ENCODE data around the genes PCGF5, PPP1R3C, TNKS2 and FGFBP3.

DNA sequence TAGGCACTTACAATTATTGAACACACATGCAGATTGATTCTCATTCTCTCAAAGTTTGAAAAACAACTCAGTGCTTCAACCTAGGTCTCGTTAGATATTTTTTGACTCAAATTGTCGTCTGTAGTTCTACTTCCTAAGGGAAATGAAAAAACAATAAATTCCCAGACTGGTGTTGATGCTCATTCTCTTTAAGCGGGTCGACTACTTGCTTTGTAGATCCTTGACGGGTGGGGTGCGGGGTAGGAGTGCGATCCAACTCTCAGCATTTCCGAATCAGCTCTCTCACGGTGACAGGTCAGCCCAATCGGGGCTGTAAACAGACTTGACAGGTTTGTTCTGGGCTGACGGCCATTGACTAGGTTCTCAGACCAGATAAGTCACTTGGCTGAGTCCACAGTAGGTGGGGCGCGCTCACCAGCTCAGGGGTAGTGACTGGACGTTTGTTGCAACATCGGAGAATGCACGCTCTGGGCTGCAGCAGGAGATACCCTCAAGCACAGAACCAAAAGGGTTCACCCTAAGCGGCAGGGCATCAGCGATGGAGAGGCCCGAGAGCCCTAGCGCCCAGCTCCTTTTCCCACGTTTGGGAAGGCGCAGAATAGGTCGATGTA lies 1.9 kb downstream of the KLLN start:
- PRO-cap, result no peak
- RAMPAGE, long total RNA, result no peak

GRCh38 chr10:87868975-87869436 lies 5.6 kb downstream of the PTEN start:
- PRO-cap, result no peak
- RAMPAGE, long total RNA, result no peak

DNA sequence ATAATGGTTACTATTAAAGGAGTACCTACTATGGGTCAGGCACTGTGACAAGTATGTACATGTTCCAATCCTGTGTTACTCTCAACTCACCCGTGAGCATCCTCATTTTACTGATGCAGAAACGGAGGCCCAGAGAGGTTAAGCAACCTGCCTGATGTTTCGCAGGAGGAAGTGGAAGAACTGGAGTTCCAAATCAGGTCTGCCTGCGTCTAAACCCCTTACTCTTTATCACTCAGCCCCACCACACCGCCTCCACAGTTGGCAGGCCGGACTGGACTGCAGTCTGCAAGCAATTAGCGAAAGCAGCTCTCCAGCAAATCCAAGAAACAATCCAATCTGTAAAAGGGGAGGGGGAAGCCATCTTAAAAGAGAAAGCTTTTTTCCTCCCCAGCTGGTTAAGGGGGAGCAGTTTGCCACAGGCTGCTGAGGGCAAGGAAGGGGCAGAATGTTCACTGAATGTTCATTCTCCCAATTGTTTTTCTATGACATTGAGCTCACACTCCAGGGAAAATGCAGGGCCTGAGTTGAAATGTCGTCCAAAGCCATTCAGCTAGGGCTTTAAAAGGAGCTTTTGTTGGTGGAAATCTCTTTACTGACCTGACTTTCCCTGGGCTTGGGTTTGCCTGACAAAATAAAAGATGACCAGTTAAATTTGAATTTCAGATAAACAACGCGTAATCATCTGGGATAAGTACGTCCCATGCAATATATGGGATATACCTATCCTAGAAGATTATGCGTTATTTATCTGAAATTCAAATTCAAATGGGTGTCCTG lies 350.0 kb downstream of the RNLS start:
- PRO-cap, result no peak
- RAMPAGE, long total RNA, result no peak

DNA sequence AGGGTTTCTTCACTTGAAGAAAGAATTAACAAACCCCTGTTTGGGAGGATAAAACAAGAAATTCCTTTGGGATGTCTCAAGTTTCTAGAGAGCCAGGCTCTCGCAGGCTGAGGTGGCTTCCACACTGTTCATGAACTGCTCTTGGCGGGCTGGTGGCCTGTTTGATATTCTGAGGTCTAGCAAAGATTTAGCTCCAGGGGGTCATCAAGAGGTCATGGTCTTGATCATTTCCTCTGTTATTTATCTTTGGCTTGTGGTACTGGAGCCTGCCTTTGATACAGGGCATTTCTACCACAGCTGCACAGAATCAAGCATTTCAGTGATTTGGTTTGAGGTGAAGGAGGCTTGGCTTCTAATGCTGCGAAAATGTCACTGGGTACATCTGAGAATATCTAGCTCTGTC lies 312.3 kb downstream of the RNLS start:
- PRO-cap, result no peak
- RAMPAGE, long total RNA, result no peak

DNA sequence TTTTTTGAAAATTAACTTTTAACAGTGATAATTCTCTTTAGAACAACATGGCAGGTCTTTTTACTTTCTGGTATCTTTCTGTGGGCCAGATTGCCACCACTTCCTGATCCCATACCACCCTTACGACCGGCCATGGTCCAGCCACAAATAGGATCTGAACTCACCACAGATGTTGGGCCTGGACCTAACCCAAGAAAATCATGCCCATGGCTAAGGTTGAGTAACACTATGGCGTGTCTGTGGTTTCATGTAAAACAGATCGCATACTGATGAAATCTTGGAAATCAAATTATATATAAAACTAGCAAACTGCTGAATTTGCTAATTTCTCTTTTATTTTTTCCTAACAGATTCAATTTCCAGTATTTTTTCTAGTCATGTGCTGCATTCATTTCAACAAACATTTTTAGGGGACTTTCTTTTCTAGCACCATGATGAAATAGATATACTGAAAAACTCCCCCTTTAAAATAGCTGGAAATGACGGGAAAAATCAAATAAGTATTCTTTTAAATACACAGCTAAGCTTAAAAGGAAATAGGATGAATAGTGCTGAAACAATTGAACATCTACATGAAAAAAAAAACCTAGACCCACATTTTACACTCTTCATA lies 77.1 kb downstream of the CH25H start:
- PRO-cap, result no peak
- RAMPAGE, long total RNA, result no peak

DNA sequence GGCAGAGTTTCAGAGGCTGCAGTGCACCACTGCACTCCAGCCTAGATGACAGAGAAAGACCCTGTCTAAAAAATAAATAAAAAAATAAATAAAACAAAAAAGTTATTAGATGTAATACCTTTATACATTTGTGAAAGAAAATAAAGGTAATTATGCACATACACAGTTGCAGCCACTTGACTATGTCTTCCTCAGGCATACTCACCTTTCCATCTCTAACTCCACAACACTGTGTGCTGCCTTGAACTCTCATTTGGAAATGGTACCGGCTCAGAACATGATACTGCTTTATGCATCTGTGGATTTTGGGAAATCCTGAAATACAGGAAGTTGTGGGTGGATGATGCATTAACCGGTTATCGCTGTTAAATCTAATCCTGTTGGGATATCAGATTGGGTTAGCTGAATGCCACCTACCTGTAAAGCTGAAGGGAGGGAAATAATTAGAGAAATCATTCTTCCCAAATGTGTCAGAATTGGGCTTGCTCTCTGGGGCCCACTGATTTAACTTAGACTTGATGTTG lies 54.1 kb downstream of the CH25H start:
- PRO-cap, result no peak
- RAMPAGE, long total RNA, result no peak

DNA sequence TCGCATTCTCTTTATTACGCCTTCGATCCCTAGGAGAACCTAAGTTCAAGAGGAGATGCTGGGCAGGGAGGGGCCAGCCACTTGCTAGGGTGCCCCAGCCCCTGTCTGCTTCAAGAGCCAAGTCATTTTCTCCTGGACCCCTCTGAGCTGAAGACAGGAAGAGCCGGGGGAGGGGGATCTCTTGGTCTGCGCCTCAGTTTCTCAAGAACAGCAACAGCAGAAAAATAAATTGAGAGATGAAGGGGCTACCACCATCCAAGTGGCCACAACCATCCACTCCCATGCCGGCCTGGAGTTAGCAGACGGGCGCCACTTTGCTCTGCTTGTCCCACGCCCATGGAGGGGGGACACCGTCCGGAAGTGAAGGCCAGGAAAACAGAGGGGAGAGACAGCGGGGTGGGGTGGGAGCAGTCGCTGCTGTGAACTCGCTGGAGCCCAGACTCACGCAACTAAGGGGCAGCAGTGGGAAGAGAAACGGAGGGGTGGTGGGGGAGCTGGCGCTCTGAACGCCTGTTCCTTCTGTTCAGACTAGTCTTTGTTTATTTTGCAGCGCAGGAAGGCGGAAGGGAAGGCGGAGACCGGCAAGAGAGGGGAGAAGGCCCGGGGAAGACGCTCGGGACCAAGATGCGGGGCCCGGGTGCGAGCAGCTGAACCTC lies 135.4 kb downstream of the KIF20B start:
- PRO-cap, result no peak
- RAMPAGE, long total RNA, result no peak

GRCh38 chr10:90301762-90302527 lies 555.9 kb downstream of the HTR7 start:
- PRO-cap, result no peak
- RAMPAGE, long total RNA, result no peak

GRCh38 chr10:90871249-90871569 lies 565 bp upstream of the RPP30 start:
- PRO-cap, result no peak
- RAMPAGE, long total RNA, result no peak

- PRO-cap, result bidirectional peak, plus-strand start at chr10:91220455, minus-strand start at chr10:91220346; bidirectional peak, plus-strand start at chr10:91220687, minus-strand start at chr10:91220493
- RAMPAGE, long total RNA, result no peak
These were observed at the start of gene PCGF5 for GRCh38 chr10:91219945-91220985. Gene PCGF5 (plus strand): TSS chr10:91220663.

GRCh38 chr10:91231619-91232919 lies 11.6 kb downstream of the PCGF5 start:
- PRO-cap, result no peak
- RAMPAGE, long total RNA, result no peak

- PRO-cap, result no peak
- RAMPAGE, long total RNA, result no peak
These were observed 23.3 kb downstream of the PCGF5 start for GRCh38 chr10:91243502-91244370.

- PRO-cap, result no peak
- RAMPAGE, long total RNA, result no peak
These were observed 965 bp downstream of the HECTD2 start for GRCh38 chr10:91411135-91411483.

DNA sequence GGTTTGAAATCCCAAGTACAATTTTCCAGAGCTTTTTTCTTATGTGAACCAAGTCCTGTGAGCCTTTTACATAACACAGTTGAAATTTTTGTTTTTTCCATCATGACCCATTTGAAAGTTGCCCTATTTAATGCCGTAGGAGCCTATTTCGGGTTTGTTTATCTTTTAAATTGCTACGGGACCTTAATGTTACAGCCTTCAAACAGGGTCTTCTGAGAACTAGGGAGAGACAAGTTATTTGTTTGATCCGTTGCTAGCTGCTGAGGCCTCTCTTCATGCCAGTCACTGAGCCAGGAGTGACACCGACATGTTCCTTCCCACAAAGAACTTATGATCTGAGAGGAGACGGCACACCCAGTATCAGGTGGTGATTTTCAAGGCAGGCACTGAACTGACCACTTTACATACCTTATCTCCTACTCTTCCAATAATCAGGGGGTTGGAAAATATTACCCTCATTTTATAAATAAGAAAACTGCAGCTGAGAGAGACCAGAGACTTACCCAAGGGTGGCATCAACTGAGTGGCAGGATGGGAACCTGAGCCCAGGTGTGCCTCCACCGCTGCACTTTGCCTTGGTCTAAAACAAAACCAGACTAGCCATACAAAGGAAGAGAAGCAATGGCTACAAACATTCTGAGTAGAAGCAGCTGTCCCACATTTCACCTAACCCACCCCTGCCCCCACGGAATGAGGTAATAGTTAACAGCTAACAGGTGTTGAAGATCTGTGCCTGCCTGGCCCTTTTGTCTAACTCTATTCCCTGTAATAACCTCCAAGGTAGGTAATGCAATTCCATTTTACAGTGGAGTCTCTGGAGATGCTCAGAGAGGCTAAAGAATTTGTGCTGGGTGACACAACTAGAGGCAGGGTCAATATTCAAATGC lies 40.5 kb downstream of the PPP1R3C start:
- PRO-cap, result no peak
- RAMPAGE, long total RNA, result no peak

DNA sequence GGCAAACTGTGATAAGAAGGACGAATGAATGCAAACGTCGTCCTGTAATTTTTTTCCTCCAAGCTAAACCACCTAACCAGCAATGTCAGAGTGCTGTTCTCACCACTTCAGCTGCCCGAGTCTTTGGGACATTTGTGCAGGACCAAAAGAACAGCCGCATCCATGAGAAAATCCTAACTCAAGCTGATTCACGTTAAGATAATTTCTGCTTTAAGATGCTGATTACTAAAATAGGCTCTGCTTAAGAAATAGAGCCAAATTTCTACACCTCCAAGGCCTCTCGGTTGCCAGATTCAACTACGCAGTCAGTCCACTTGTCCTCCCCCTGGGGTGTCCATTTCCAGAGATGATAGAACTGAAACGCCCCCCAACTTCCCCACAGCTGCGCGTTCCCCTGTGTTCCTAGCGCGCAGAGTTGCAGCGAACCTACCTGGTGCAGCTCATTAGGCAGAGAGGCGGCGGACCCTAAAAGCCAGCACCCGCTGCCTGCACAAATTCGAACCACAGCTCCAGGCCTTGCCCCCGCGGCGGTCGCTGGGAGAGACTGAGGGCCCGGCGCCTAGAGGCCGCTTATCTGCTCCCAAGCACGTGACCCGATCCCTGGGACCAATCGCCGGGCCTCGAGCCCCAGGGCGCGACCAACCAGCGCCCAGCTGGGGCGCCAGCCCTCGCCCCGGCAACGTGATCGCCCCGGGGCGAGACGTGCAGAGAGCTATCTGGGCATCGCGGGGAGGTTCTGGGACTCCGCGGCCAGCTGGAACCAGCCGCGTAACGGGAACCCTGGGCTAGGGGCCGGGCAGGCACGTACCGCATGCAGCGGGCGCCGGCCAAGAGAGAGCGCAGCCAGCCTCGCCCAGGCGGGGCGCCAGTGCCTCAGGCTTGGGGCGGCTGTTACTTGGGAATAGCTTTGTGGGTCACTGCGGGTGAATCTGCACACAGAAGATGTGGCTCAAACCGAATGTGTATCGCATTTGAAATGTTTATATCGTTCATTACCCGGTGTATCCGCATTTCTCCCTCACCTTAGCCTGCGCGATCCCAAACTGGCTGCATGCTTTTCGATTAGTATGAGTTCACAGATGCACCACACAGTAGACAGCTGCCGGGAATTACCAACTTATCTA lies at the start of gene PPP1R3C:
PPP1R3C (minus strand) TSS at position 546 of the 1,124 bp plus-strand sequence.
- PRO-cap, result no peak
- RAMPAGE, long total RNA, result no peak

- PRO-cap, result bidirectional peak, plus-strand start at chr10:91798449, minus-strand start at chr10:91798245
- RAMPAGE, long total RNA, result no peak
These were observed at the start of gene TNKS2 for GRCh38 chr10:91798133-91798596. Gene TNKS2 (plus strand): TSS chr10:91798426.

DNA sequence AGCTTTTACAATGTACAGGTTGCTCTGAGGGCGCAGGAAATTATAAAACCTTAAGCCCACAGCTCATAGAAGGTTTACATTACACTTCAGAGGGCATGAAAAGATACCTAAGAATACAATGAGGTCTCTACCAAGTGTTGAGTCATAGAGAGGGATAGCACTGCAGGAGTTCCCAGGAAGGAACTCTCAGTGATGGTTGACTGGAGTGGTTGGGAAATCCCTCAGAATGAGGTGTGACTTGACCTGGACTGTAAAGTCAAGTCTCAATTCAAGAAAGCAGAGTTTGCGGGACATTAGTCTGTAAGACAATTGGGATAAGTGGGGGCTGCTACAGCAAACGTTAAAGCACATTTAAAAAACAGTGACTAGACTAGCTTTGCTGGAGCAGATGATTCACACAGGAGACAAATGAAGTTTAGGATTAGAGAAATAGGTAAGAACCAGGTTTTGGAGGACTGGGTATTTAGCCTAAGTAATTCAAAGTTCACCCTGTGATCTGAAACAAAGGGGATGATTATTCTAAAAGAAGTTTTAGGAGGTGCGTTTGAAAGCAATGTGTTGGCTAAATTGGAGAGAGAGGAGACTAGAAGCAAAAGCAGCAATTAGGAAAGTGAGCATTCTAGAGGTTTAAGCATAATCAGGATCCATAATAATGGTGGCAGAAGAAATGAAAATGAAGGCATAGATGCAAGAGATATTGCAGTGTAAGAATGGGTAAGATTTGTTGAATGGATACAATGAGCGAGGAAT lies 22.1 kb downstream of the TNKS2 start:
- PRO-cap, result no peak
- RAMPAGE, long total RNA, result no peak

- PRO-cap, result no peak
- RAMPAGE, long total RNA, result no peak
These were observed 1.5 kb downstream of the FGFBP3 start for GRCh38 chr10:91907695-91908249.

- PRO-cap, result no peak
- RAMPAGE, long total RNA, result no peak
These were observed at the start of gene FGFBP3 for GRCh38 chr10:91909352-91909893. Gene FGFBP3 (minus strand): TSS chr10:91909486.

- PRO-cap, result no peak
- RAMPAGE, long total RNA, result no peak
These were observed 106.9 kb downstream of the BTAF1 start for GRCh38 chr10:92030411-92030959.

Measured in OCI-LY7 (cell line).